GM23248 (cell line): Measurements from ENCODE around the genes NDUFA2, WDR55 and PCDHA4.

DNA sequence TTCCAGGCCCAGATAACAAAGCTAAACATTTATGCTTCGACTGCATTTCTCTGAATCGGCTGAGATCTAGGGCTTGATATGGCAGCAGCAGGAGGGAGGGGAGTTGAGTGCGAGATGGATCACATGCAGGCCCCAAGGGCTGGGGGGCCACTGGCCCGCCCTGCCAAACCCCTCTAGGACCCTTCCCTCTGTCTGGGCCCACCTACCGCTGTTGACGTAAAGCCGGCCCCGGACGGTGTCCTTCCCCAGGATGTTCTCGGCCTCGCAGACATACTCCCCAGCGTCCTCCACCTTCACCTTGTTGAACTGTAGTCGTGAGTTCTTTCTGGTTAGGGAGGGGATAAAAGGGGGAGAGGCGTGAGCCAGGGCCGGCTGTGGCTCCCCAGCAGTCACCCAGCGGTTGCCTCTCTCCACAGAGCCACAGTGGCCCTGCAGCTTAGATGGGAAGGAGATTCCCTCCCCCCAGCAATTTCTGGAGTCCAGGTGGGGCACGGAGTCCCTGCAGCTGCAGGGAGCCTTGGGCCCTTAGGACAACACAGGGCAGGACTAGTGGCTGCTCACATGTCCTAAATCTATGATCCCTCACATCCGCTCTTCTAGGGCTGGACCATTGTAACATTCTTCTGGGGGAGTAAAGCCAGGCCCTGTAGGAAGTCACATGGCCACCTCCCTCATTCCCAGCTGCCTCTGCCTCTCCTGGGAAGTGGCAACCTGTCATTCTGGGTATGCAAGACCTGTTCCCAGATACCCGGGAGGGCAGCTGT, 85.2 kb downstream of the PSD2 start:
- RAMPAGE, long total RNA = no peak

- RAMPAGE, long total RNA = no peak
These were observed 42.8 kb downstream of the NRG2 start for GRCh38 chr5:140000085-140000888.

GRCh38 chr5:140013966-140014540, 29.0 kb downstream of the NRG2 start:
- RAMPAGE, long total RNA = no peak

DNA sequence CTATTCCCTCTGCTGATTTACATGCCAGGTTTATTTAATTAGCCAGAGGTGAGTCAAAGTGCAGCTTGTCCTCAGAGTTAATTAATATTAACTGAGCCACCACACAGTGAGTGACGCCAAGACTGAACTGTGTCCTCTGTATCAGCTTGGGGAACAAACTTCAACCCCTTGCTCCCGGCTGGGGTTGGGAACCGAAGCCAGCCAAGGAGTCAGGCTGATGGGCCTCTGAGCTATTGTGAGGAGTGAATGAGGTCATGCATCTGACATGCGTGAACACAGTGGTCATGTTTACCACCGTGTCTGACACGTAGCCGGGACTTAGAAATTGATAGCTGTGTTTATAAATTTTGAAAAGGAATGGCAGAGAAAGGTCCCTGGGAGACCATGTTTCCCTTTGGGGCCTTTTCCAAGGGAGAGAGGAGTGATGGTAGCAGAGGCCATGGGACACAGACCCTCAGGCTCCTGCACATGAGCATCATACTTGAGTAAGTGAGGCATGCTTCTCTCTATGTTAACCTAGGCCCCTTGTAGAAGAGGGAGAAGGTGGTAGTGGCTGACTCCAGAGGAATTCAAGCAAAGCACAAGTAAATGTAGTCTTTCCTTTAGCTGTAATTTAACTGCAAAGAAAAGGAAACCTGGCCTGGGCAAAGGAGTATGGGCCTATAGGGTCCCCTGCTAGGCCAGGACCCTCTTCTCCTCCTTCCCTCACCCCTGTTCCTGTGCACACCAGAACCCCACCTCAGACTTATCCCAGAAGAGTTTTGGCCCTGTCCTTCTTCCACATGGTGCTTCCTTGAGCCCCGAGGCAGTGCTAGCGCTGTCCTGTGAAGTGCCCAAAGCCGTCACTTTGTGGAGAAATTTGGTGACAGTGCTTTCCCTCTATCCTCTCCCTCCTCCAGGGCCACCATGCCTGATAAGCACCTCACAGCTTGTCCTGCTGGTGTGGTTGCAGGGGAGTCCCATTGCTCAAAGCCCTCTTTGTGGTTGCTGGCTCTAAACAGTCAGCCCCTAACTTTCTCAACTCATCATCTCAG, 17.4 kb downstream of the IGIP start:
- RAMPAGE, long total RNA = no peak

GRCh38 chr5:140165664-140166195, 9.3 kb upstream of the CYSTM1 start:
- RAMPAGE, long total RNA = no peak

GRCh38 chr5:140223556-140223929, 48.6 kb downstream of the CYSTM1 start:
- RAMPAGE, long total RNA = no peak

GRCh38 chr5:140250282-140250613, 52.7 kb downstream of the PFDN1 start:
- RAMPAGE, long total RNA = no peak

GRCh38 chr5:140319884-140320242, 17.0 kb upstream of the PFDN1 start:
- RAMPAGE, long total RNA = no peak

DNA sequence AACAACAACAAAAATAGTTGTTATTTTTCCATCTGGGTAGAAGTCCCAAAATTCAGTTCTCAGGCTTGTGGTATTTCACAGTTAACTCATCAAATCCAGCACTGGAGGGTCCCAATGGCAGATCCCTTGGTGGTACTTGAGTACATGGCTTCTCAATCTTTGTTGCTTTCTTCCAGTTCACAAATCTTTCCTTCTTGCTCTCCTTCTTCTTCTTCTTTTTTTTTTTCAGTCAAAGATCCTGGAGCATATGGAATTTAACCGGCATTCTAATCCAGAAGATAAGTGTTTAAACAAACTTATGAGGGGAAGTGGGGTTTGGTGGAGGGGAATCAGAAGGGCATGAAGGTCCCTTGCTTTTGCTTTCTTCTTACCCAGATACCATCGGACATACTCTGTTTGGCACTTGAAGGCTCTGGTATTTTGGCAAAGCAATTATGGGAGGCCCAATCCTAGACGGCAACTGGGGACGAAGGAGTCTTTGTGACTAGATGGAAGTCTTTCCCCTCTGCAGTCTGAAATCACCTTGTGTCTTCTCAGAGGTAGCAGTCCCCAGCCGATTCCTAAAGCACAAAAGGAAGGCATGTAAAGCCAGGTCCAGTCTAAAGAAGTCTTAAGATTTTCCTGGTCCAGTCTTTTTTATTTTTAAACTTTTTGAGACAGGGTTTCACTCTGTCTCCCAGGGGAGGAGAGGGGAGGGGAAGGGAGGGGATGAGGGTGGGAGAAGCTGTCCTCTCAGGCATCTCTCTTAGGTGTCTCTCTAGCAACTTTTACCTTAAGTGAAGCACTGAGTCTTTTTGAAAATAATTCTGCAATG, 12.5 kb downstream of the HBEGF start:
- RAMPAGE, long total RNA = no peak

GRCh38 chr5:140347502-140347779, 1.0 kb upstream of the HBEGF start:
- RAMPAGE, long total RNA = no peak

DNA sequence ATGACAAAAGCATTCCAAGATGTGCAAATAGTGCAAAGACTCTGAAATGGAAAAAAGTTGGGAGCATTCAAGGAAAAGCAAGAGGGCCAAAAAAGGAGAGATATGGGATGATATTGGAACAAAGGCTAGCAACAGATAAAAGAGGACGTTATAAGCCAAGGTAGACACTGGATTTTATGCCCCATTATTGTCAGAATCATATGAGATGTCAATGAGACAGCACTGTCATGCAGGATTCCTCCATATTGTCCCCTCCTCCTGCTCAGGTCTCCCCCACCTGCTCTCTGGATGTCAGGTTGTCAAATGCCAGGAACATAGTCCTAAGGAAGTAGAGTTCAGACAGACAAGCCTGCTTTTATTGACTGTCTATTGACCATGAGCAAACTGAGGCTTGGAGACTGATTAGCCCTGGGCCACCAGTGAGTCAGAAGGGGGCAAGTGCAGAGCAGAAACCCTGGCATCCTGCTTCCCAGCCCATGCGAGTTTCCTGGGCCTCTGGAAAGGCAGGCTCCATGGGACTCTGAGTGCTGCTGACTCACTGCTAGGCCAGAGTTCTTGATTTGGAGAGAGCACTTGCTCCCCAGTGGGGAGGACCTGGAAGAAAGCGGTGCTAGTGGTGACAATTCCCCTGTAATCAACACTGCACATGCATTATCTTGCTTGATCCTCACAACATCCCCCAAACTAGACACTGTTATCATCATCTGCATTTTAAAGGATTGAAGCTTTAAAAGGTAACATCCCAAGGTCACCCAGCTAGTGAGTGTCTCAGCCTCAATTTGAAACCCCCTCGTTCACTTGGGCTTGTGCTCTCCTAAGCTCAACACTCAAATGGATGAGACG, 2.8 kb upstream of the HBEGF start:
- RAMPAGE, long total RNA = no peak

DNA sequence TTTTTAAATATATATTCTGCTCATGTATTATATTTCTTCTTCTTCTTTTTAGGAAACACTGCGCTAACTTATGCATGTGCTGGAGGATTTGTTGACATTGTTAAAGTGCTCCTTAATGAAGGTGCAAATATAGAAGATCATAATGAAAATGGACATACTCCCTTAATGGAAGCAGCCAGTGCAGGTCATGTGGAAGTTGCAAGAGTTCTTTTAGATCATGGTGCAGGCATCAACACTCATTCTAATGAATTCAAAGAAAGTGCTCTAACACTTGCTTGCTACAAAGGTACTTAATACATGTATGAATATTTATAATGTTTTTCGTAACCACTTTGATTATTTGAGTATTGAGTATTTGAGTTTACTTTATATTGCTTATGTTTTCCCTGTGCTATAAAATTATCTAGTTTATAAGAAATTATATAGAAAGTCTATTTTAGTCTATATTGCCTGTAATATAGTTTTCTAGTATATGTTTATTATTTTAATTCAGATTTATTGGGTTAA, 44.1 kb downstream of the ANKHD1 start:
- RAMPAGE, long total RNA = no peak

GRCh38 chr5:140474854-140475711, 72.4 kb upstream of the EIF4EBP3 start:
- RAMPAGE, long total RNA = no peak

- RAMPAGE, long total RNA = no peak
These were observed 40.7 kb upstream of the EIF4EBP3 start for GRCh38 chr5:140506825-140507024.

DNA sequence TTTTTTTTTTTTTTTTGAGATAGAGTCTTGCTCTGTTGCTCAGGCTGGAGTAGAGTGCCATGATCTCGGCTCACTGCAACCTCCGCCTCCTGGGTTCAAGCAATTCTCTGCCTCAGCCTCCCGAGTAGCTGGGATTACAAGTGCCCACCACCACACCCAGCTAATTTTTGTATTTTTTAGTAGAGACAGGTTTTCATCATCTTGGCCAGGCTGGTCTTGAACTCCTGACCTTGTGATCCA, 737 bp upstream of the CD14 start:
- RAMPAGE, long total RNA = no peak

GRCh38 chr5:140646938-140647948, at the start of gene NDUFA2:
Gene NDUFA2 (minus strand): TSS chr5:140647630.
- RAMPAGE, long total RNA = start-site peak on the minus strand at chr5:140647598-140647678, 505 and 403 reads in 2 replicates; start-site peak on the plus strand at chr5:140647833-140647880, 430 and 1,268 reads in 2 replicates

- RAMPAGE, long total RNA = no peak
These were observed at the start of gene WDR55 for GRCh38 chr5:140664566-140665282. Gene WDR55 (plus strand): TSS chr5:140664904.

DNA sequence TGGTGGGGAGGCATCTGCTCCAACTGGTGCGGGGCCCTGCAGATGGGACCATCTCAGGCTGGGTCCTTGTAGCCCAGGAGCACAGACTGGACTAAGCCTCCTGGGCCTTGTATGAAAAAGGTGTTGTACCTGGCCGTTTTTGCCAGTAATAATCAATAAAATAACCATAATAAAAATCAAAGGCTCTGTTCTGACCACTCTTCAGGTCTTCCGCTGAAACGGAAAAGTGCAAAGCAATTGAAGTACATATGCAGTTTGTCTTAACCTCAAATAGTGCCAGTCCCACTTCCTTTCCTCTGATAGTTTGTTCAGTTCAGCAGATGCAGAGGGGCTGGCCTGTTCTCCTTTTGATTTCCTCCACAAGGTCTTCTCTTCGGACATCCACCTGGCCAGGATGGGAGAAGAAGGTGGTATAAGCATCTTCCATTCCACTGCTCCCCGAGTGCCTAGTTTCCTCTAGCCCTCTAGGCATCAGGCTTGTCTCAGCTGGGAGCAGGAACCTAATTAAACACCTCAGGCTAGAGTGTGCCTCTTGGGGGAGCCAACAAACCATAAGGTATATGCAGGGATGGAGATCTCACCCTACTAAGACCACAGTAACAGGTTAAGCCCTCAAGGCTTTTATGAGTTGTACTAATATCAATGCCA, 692 bp upstream of the DND1 start:
- RAMPAGE, long total RNA = no peak

DNA sequence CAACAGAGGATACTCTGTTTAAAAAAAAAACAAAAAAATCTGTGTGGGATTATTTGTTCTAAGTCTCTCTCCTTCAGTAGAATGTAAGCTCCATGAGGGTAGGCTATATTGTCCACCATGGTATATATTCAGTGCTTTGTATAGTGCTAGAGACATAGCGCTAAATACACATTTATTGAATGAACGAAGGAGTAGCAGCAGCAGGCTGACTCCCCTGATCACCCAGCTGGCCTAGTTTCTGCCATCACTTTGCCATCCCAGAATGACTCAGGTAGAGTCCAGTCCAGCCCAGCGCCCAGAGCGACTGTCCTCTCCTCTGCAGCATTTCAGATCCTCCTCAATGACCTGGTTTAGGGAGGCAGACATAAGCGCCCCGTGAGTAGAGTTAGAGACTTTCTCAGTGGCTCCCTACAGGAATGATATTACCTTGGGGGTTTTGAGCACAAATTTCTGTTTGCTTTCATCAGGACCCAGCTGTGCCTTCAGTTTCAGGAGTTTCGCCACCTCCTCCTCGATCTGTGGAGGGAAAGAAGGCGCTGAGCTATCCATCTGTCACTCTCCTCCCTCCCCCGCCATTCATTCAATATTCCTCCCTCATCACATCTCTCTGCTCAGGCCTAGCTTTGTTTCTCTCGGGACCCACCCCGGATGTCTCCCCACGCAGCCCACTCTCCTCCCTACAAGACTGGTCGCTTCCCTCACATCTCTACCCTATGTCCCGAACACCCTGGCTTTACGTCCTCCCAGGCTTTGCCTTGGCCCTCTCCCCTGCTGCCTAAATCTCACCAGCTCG, 545 bp downstream of the HARS1 start:
- RAMPAGE, long total RNA = no peak

DNA sequence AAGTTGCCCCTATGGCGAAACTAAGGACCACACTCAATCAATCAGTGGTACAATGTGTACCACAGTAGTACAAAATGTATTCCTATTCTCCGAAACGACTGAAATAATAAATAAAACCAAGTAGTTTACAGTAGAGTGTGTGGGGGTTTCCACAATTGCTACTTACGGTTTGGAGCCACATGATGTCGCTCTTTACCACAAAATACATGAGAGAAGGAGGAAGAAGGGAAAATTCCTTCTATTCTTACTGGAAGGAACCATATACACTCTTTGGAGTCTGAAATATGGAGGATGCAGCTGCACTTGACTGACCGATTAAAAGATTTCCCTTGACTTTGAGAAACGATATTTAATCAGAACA, at the start of gene PCDHA4:
Gene PCDHA4 (plus strand): TSS at position 260 of the 361 bp plus-strand sequence.
- RAMPAGE, long total RNA = no peak